Retinal pigment epithelial cell (primary cell): ENCODE measurements around a stretch of chr16.

DNA sequence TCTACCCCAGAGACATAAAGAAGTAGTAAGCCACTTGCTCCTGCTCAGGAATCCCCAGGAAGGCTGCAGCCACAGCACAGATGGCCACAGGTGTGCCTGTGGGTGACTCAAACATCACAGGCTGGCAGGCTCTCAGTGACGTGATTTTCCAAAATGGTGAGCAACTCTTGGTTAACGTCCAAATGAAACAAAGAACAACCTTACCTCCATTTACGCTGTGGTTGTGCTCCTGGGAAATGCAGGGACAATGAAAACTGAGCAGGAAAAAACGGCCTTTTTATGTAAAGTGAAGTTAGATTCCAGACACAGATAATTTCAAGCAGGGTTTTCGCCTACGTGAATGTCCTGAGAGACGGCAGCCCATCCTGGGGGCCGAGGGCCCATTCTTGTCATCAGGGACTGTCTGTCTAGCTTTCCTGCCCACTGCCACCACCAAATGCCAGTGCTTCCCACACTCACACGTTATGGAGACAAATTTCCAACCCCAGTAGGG, 37.4 kb upstream of the CMIP start:
- RRBS = no CpG with 5 or more reads among the region's 9 CpGs

DNA sequence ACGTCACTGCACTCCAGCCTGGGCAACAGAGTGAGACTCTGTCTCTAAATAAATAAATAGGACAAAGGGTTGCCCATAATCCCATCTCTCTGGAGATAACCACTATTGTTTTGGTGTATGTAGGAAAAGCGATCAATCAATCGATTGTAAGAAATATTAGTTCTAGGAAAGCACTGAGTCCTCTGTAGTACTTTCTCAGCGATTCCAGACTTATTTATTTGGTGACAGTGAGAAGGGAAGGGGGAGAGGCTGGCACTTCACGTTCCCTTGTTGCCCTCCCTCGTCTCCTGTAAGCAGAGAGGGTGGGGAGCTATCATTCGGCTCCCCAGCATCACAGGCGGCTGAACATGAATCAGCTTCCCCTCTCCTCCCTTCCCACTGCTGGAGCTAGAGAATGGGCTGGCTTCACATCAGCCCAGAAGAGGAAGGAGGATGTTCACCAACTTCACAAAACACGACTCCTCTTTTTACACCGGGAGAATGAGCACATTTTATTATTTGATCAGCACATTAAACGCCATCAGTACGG, 6.8 kb upstream of the CMIP start:
- RRBS = no CpG with 5 or more reads among the region's 12 CpGs

- RRBS = no CpG with 5 or more reads among the region's 20 CpGs
Measured at GRCh38 chr16:81447243-81448348, 3.0 kb downstream of the CMIP start.

GRCh38 chr16:81451246-81451501, 6.6 kb downstream of the CMIP start:
- RRBS = no CpG with 5 or more reads among the region's 7 CpGs

DNA sequence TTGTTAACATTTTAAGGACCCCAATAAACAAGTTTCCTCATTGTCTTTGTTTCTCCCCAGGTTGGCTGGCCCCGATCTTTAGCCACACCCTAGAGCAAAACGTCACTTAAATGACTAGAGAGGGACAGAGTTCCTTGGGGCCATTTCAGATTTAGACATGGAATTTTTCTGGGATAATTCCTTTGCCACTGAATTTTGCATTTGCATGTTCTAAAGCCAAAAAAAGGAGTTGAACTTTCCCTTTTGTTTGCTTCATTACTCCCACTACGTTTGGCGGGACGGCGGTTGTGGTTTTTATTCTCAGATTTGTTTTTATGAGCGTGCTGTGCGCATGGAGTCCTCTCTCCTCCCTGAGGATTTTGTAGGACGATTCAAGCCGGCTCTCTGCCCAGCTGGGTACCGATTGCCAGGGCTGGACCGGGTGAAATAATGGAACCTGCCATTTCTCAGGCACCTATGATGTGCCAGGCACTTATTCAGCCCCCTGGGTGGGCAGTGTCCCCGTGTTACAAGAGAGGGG, 18.6 kb downstream of the CMIP start:
- RRBS = 100% methylated on average over 1 of the region's 13 CpGs

DNA sequence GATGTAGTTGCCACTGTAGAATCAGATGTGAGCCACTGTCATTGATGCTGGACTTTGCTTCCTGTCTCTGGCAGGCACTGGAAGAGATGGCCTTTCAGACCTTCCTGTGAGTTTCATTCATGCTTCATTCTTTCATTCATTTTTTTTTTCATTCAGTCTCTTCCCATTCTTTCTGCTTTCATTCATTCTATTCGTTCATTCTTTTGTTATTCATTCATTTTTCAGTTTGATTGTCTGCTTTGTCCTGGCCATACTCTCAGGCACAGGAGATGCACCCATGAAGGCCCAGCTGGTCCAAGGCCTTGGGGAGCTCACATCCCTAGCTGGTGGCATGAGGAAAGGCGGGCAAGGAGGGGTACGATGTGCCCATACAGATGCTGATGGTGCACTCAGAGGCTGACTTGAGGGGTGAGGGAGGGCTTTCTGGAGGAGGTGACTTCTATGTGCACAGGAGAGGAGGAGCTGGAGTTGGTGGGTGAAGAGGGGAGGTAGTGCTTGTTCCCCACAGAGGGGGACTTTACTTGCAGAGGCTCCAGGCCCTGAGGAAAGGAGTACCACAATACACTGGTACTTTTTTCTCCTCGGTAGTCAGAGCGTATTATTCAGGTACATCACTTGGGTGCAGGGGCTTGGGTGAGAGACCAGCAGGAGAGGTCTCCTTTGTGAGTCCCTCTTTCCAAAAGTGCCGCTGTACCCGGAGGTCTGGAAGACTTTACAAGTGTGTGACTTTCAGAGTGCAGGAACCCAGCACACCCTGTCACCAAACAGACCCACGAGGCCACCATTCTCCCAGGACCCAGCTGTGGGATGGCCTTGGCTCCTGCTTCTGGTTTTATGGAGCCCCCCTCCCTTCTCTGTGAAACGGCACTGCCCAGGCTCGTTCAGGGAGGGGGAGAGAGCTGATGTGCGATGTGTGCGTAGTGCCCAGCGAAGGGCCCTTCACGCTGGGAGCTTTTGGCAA, 44.5 kb downstream of the CMIP start:
- RRBS = no CpG with 5 or more reads among the region's 14 CpGs

GRCh38 chr16:81517635-81518096, 73.1 kb downstream of the CMIP start:
- RRBS = no CpG with 5 or more reads among the region's 11 CpGs

DNA sequence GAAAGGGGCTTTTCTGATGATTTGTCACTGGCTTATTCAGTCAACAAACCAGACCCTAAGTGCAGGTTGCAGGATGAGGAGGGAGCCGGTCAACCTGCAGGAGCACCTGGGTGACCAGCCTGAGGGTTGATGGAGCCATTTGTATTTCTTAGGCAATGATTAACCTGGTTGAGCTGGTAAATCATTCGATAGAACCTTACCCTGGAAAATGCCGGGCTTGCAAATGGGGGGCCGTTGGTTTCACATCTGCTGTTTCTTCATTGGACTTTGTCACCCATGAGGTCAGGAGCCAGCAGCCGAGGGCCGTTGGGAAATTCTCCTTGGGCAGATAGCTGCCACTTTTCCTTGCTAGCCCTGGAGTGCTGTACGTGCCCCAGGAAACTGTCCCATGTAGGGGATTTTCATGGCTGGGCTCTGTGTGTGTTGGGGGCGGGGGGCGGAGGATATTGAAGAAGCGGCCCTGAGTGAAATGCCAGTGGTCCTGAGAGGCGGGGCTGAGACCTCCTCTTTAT, 104.6 kb downstream of the CMIP start:
- RRBS = no CpG with 5 or more reads among the region's 11 CpGs

GRCh38 chr16:81549629-81549855, 104.9 kb downstream of the CMIP start:
- RRBS = no CpG with 5 or more reads among the region's 7 CpGs

- RRBS = no CpG with 5 or more reads among the region's 13 CpGs
Measured at GRCh38 chr16:81625613-81626649, 153.2 kb upstream of the PLCG2 start.

GRCh38 chr16:81638423-81639033, 140.6 kb upstream of the PLCG2 start:
- RRBS = 40% methylated on average over 5 of the region's 16 CpGs

GRCh38 chr16:81645064-81645910, 133.8 kb upstream of the PLCG2 start:
- RRBS = no CpG with 5 or more reads among the region's 27 CpGs

GRCh38 chr16:81663994-81664619, 115.0 kb upstream of the PLCG2 start:
- RRBS = no CpG with 5 or more reads among the region's 21 CpGs

GRCh38 chr16:81697610-81698825, 81.1 kb upstream of the PLCG2 start:
- RRBS = 77% methylated on average over 8 of the region's 53 CpGs

DNA sequence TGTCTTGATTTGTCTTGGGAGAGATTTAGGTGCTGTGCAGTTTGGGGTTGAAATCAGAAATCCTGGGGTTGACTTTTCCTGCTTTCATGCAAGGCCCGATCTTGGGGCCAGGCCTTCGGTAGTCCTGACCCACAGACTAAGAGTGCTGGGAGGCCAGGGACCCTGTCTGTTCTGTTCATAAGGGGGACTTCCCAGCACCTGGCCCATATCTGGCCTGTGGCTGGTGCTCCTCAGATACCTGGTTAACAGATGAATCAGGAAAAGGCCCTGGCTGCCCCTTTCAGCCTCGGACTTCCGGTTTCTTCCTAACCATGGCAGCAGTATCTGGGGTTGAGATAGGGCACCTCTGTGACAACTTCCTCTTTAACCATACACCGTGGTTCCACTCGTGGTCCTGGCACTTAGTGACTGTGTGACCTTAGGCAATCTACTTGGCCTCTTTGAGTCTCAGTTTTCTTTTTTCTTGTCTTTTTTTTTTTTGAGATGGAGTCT, 18.3 kb downstream of the PLCG2 start:
- RRBS = no CpG with 5 or more reads among the region's 6 CpGs

GRCh38 chr16:81862099-81862470, 83.0 kb downstream of the PLCG2 start:
- RRBS = no CpG with 5 or more reads among the region's 10 CpGs

- RRBS = no CpG with 5 or more reads among the region's 12 CpGs
Measured at GRCh38 chr16:81888982-81889640, 110.0 kb downstream of the PLCG2 start.

GRCh38 chr16:83939094-83939819, 13.8 kb upstream of the OSGIN1 start:
- RRBS = no CpG with 5 or more reads among the region's 19 CpGs

- RRBS = 31% methylated on average over 4 of the region's 11 CpGs
Measured at GRCh38 chr16:84196920-84197391, 6.0 kb downstream of the ADAD2 start.

GRCh38 chr16:84298486-84298931, 3.8 kb downstream of the WFDC1 start:
- RRBS = no CpG with 5 or more reads among the region's 12 CpGs